Osteoblast (primary cell): ENCODE measurements around the gene GALNT7.

DNA sequence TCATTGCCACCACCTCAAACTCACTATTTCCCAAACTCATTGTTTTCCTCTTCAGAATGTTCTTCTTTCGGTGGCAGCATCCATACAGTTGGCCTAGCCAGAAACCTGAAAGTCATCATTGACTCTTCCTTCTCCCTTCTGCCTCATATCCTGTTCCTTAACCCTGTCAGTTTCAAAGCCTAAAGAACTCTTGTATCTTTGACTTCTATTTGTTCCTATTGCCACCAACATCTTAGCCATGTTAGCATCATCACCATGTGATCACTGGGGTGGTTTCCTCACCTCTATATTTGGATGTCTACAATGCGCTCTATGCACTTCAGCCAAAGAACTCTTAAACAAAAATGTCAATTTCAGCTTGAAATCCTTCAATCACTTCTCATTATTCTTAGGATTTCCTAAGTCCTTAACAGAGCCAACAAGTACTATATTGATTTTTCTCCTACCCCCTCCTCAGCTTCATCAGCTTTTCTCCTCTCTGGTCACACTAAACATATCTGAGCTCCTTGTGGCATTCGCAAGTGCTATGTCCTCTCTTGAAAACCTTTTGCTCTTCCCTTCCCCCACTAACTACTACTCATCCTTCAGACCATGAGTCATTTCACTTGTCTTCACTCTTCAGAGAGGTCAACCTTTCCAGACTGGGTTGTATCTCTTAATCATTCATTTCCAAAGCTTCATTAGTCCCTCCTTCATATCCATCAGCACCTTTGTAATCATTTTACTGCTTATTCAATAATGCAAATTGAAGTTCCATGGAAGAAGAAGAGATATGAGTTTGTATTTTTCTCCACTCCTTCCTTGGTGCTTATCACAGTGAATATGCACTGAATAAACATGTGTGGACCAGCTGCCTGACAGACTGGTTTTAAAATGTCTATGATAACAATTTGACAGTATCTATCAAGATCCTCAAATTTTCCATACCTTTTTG is 28.7 kb downstream of the DDX60L start:
- CAGE, long polyA plus RNA, result no peak
- RRBS, result no CpG with 5 or more reads among the region's 3 CpGs

DNA sequence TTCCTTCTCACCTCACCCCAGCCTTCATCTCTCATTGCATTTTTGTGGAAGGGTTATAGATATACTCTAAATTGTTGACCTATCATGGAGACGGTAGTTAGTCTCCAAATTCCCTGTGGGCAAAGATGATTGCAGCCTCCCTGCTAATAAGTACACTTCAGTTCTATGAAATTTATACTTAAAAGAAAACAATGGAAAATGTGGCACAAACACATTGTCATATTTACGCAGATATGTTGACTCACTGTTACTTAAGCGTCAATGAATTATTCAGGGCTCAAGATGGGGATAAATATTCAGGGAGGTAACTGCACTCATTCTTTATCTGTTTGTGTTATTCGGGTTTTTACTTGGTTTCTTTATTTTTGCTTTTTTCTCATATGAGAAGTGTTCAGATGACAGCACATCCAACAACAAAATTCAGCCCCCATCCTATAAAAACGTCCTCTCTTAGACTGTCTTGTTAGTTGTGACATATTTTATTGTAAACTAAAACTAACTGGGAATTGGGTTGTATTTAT is 44.1 kb downstream of the PALLD start:
- CAGE, long polyA plus RNA, result no peak
- RRBS, result no CpG with 5 or more reads among the region's 5 CpGs

- CAGE, long polyA plus RNA, result start-site peak on the plus strand at chr4:168631449-168631802, 1,600 and 907 reads in 2 replicates
- RRBS, result 2% methylated on average over 27 of the region's 43 CpGs
Measured at GRCh38 chr4:168631293-168631935, 134.6 kb downstream of the PALLD start.

DNA sequence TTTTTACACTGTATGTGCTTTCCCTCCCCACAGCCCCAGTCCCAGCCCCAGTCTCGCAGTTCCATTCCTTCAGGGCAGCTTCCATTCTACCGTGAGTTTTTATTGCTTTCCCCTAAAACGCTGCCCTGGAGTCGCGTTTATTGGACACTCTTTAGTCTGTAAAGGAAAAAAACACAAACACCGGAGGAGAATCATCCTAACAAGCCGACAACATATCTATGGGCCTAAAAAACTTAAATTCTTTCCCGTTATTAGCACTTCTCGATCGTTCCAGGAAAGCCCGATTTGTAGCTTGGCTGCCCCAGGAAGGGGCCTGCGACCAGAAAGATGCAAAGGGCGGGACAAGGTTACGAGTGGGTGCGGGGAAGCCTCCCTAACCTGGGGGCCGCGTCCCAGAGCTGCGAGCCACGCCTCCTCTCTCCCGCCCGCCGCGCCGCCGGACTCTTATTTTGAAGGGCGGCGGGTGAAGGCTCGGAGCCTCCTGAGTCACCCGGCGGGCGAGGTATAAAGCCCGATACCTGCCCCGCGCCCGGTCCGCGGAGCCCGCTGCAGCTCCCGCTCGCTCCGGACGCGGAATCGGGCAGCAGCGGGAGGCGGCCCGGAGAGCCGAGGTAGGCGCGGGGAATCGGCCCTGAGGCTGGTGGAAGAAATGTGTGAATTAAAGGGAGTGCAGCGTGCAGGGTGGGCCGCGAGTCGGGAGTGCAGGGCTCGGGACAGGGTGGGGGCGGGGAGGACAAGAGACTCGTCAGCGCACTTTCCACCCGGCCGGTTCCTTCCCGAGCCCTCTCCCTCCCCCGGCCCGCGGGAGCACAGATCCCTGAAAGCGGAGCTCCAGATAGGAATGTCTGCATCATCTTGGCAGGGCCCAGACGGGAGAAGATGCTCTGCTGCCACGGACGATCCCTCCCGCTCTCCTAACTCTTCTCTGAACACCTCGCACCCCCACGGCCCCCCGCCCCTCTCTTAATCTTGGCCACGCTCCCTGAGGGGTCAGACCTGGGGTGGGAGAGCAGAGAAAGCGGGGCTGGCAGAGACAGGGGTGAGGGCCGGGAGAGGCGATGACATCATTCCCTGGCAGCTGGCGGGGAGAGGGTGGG is 178.1 kb downstream of the CBR4 start:
- CAGE, long polyA plus RNA, result start-site peak on the plus strand centred at position 539 of the sequence, 8 bp wide, 1,147 and 865 reads in 2 replicates
- RRBS, result 3% methylated on average over 12 of the region's 78 CpGs

GRCh38 chr4:168877232-168878110 is 132.6 kb downstream of the CBR4 start:
- CAGE, long polyA plus RNA, result no peak
- RRBS, result 30% methylated on average over 24 of the region's 67 CpGs

GRCh38 chr4:168878111-168878823 is 131.8 kb downstream of the CBR4 start:
- CAGE, long polyA plus RNA, result no peak
- RRBS, result 39% methylated on average over 17 of the region's 50 CpGs

GRCh38 chr4:168890673-168891292 is 119.3 kb downstream of the CBR4 start:
- CAGE, long polyA plus RNA, result no peak
- RRBS, result no CpG with 5 or more reads among the region's 5 CpGs

GRCh38 chr4:168899912-168900251 is 110.2 kb downstream of the CBR4 start:
- CAGE, long polyA plus RNA, result no peak
- RRBS, result no CpG with 5 or more reads among the region's 6 CpGs

GRCh38 chr4:168924657-168925241 is 85.3 kb downstream of the CBR4 start:
- CAGE, long polyA plus RNA, result no peak
- RRBS, result no CpG with 5 or more reads among the region's 5 CpGs

- CAGE, long polyA plus RNA, result no peak
- RRBS, result no CpG with 5 or more reads among the region's 9 CpGs
Measured at GRCh38 chr4:169034933-169035365, 24.9 kb upstream of the CBR4 start.

DNA sequence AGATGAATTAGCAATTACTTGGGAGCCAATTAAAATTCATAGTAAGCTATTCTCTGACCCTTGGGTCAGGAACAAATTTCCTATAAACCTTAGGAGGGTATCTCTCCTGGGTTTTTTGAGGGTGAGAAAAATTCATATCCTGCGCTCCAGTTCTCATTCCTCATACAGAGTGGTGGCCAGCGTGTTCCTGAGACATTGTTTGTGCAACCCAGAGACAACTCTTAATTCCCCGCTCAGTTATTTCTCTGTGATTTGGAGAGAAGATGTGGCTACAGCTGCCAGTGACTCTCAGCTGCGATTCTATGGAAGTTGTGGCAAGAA is 37.9 kb upstream of the CBR4 start:
- CAGE, long polyA plus RNA, result no peak
- RRBS, result no CpG with 5 or more reads among the region's 4 CpGs

GRCh38 chr4:169062509-169063070 is 52.5 kb upstream of the CBR4 start:
- CAGE, long polyA plus RNA, result no peak
- RRBS, result no CpG with 5 or more reads among the region's 7 CpGs

DNA sequence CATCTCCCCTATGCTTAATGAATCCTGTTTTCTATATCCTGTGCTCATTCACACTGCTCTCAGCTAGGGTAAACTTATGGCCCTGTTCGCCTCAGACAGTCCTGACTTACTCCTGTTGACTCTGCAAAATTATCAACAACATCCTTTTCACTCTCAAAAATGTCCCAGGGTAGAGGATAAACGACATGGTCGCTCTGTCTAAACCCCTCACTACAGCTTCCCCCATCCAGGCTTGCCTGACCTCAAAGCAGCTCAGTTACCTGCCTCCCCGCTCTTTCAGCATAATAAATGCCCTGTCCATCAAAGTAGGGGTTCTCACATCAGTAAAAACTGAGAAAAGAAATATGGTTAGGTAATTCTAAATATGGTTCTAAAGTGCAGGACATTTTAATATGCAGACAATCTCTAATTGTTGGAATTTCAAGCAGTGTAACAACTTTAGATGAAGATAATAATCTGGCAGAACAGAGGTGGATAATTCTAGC is 13.4 kb downstream of the SH3RF1 start:
- CAGE, long polyA plus RNA, result no peak
- RRBS, result no CpG with 5 or more reads among the region's 4 CpGs

DNA sequence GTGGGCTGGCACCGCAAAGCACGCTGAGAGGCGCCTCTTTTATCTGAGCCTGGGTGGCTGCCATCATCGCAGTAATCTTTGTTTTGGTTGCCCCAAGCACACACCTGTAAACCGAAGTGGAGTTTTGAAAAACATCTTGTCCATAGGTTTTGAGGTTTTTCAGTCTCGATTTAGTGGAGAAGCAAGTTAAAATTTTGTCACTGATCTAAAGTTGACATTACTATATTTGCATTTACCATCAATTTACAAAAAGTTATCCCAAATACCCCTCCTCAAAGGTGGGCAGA is 1.0 kb upstream of the SH3RF1 start:
- CAGE, long polyA plus RNA, result no peak
- RRBS, result no CpG with 5 or more reads among the region's 6 CpGs

DNA sequence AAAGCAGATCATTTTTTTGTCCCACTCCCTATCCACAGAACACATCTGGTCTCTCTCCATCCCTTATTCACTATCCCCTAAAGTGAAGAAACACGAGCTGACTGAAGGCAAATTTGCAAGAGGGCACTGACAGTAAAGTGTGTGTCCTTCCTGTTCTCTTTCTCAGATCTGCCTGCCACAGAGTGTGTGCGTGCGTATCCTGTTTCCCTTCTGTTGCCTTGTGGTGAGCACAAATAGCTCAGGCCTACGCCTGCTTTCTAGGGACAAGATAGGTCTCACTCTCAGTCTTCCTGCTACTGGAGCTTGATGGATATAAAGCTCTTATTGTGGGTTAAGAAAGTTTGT is 140.0 kb upstream of the SH3RF1 start:
- CAGE, long polyA plus RNA, result no peak
- RRBS, result no CpG with 5 or more reads among the region's 4 CpGs

- CAGE, long polyA plus RNA, result no peak
- RRBS, result no CpG with 5 or more reads among the region's 3 CpGs
Measured at GRCh38 chr4:169561266-169562445, 50.7 kb downstream of the NEK1 start.

DNA sequence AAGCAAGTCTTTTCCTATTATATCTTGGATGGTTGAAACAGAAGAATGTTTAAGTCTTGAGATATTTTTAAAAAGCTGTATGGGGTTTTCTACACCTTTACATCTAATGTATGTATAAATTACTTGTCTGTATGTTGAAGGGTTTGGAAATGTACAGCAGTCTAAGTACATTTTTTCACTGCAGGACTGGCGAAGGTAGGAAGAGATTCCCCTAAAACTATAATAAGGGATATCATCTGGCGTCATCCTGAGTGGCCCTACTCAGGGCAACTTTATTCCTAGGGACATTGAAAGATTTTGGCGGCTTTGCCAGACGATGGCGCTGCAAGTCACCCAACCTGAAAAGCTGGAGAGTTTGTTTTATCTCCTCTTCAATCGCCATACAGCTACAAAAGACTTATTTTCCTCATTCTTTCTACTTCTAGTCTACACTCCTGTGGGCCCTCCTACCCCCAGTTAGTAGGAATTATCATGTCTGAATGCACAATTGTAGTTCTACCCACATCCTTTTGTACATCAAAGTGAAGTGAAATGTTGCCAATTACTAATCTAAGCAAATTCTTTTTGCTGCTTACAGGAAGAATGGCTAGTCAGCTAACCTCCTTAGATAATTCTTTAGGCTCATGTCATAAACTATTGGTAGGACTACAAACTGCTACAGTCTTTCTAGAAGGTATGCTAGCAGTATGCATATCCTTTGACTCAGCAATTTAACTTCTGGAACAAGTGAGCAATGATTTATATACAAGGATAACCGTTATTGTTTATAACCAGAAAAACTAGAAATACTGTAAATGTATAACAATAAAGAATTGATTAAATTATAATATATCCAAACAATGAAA is 842 bp upstream of the NEK1 start:
- CAGE, long polyA plus RNA, result no peak
- RRBS, result no CpG with 5 or more reads among the region's 7 CpGs

- CAGE, long polyA plus RNA, result no peak
- RRBS, result no CpG with 5 or more reads among the region's 1 CpG
Measured at GRCh38 chr4:171473581-171473831, 339.7 kb upstream of the GALNTL6 start.

DNA sequence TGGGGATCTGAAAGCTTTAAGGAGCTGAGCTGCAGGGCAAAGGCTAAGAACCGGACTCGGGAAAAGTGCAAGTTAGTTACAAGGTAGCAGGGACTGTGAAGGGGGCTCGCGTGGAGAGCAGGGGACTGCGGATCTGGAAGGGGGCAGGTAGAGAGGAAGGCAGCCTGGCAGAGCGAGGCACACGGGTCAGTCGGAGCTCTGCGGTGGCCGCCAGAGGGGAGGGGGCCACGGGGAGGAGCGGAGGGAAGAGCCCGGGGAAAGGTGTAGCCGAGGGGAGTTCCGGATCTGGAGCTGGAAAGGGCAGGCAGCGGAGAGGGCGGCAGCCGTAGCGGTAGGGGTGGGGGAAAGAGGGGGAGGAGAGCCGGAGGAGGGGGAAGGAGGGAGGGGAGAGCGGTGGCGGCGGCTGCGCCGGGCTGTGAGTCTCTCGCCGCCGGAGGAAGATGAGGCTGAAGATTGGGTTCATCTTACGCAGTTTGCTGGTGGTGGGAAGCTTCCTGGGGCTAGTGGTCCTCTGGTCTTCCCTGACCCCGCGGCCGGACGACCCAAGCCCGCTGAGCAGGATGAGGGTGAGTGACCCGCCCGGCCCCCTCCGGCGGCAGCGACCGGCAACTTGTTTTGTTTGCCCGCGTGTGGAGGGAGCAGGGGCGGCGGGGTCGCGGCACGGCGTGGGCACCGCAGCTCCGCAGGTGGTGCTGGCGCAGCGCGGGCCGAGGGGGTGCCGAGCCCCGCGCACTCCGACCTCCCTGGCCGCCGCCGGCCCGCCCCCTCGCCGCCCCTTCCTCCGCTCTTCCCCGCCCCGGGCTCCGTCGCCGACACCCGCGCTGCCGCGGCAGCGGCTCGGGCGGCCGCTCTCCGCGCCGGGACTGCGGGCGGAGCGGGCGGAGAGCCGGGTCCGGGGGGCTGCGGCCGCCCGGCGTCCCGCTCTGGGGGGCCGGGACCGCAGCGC is at the start of gene GALNT7:
Gene GALNT7 (plus strand): TSS at position 416 of the 946 bp plus-strand sequence.
- CAGE, long polyA plus RNA, result no peak
- RRBS, result 2% methylated on average over 36 of the region's 95 CpGs

- CAGE, long polyA plus RNA, result no peak
- RRBS, result no CpG with 5 or more reads among the region's 6 CpGs
Measured at GRCh38 chr4:173252054-173252771, 81.9 kb downstream of the HMGB2 start.